ENCODE measurements around a stretch of chr5.

DNA sequence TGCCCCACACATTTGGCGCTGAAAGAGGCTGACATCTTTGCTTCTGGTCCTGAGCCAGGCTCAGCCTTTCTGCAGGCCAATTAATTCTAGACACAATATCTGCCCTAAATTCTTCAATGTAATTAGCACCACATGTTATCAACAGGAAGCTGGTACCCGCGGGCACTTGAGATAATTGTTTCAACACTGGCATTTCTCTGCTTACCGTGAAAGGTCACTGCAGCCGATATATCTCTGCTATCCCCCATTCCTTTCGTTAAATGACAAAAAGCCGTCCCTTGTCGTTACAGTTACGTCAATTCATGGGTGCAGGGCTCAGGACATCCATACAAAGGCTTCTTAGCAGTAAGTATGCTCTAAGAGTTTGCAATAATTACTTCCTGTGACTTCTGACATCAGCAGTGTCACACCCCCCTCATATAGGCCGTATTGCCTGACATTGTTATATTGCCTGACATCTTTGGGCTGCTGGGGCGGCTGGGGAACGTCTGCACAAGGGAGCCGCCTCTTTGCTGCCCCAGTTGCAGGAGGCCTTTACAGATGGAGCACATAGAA lies 65.0 kb upstream of the SPOCK1 start:
- PRO-cap, 8 experiments, result no peak in any of the 8 experiments

- PRO-cap, 8 experiments, result no peak in any of the 8 experiments
These were observed 114.0 kb downstream of the KLHL3 start for GRCh38 chr5:137621924-137622165.

DNA sequence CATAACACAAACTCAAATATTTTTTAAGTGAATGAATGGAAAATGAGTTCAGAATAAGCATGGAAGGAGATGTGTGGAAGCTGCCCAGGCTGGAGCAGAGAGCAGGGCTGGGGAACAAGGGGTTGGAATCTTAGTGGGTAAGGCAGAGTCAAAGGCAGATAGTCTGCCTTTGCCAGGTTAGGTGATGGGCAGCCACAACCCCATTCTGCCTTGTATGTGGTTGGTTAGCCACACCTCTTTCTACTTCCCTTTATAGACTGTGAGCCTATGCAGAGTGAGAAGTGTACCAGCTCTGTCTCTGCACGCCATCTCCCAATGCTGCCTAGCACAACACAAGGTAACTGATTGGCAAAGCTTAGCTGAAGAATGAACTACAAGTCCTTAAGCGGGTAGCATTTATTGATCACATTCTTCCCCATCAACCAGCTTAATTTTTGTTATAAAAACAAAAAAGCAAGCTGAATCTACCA lies 69.7 kb downstream of the KLHL3 start:
- PRO-cap, 8 experiments, result no peak in any of the 8 experiments

DNA sequence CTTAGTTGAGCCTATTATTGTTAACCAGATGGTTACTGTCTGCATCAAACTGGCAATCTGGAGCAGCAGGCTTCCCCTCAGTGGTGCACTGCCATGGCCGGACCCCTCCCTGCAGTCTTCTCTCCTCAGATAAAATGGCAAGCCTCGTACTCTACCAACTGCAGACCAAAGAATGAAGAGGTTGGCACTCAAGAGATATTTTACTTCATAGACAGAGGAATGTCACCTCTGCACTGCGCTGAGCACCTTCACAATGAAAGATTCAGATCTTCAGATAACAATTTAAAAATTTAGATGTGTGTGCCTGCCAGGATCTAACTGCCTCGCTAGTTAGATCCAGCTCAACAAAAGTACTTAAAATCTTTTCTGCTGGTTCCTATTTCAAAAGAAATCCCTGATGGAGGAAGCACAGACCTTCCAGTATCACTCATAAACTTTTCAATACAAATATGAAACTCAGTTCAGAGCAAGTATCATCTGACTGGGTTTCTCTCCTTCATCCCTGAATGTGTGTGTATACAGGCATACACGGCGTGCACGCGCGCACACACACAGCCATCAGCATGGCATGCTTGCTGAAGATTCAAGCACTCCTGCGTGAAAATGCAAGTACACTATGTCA lies 1.2 kb downstream of the KLHL3 start:
- PRO-cap, 8 experiments, result no peak in any of the 8 experiments

DNA sequence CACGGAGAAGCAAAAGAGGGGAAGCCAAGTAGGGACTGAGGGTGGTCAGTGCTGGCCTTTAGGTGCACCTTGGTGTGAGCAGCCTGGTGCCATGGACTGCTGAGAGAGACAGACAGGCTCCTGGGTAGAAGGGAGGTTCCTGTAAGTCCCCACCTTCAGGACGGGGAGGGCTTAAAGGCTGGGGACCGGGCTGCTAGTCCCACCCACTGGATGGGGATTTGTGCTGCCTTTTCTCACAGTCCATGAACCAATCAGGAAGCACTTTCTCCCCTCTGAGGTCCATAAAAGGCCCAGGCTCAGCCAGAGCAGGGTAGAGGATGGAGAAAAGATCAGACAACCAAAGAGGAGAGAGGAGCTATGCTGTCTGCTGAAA lies 15.3 kb downstream of the CDC25C start:
- PRO-cap, 8 experiments, result no peak in any of the 8 experiments

DNA sequence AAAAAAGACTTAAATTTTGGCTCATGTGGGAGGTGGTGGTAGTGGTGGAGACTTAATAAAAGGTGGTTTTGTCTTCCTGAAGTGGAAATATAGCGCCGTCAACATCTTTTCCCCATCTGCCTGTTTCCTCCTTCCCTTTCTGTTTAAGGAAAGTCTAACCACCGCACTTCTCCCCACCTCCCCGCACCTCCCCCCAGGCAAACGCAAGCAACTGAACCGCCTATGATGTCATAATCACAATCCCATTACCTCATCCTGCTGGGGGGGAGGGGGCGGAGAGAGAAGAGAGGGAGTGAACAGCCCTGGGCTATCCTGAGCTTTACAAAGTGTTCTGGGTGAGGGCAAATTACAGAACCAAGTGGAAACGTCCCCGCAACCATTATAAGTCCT lies 788 bp upstream of the FAM53C start:
- PRO-cap, 8 experiments, result peak in 8 of 8 experiments; most common plus-strand start position 324 of the sequence (in 6); most common minus-strand start position 118 of the sequence (in 6)

DNA sequence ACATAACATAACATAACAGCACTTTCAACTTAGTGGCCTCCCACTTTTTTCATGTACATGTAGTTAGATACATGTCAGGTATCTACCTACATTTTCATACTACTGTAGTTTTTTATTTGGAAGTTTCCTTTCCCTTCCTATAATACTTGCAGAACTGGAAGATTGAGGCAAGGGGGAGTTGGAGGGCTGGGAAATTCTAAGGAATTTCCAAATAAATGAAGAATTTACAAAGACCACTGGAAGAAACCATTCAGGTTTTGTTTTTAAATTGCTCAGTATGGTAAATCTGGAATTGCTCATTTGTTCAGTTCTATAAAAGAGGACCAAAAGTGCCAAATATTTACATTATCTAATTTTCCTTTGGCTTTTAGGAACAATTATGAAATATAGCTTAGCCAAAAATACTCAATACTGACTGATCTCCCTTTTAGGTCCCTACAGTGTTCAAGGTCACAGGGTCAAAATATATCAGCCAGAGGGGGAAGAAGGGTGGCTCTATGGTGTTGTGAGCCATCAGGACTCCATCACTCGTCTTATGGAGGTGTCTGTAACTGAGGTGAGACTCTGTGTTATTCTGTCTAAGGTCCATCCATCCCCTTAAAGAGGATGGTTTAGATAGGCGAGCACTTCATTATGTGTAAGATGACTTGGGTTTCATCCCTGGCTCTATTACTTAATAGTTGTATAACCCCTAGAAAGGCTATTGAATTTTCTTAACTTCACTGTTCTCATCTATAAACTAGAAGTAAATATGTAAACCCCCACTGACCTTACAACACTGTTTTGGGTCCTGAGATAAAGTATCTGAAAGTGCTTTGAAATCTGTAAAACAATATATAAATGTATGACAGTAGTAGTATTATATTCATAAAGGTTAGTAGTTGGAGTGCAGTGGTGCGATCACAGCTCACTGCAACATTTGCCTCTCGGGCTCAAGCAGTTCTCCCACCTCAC lies 26.9 kb downstream of the KDM3B start:
- PRO-cap, 8 experiments, result no peak in any of the 8 experiments

DNA sequence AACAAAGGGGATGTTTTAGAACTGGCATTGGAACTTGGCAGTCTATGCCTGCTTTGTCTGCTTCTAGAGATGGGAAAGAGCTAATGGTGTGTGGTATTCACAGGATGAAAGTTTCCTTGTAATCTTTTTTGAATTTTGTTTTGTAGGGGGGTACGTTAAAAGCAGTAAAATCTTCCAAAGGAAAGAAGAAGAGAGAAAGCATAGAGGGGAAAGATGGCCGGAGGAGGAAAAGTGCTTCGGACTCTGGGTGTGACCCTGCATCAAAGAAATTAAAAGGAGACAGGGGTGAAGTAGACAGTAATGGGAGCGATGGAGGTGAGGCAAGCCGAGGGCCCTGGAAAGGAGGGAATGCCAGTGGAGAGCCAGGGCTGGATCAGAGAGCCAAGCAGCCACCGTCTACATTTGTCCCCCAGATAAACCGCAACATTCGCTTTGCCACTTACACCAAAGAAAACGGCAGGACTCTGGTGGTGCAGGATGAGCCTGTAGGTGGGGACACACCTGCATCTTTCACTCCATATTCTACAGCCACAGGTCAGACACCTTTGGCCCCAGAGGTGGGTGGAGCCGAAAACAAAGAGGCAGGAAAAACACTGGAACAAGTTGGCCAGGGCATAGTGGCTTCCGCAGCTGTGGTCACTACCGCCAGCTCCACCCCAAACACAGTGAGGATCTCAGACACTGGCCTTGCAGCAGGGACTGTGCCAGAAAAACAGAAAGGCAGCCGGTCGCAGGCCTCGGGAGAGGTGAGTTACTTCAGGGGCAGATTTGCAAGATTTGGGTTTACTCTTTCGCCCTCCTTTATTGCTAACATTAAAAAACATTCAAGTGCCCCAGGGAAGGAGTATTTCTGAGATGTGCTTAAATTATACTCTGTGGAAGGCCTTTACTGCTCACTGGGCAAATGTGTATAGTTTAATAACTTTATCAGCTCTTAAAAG lies 33.7 kb downstream of the KDM3B start:
- PRO-cap, 8 experiments, result no peak in any of the 8 experiments

GRCh38 chr5:138420648-138421152 lies 18.2 kb upstream of the REEP2 start:
- PRO-cap, 8 experiments, result no peak in any of the 8 experiments

DNA sequence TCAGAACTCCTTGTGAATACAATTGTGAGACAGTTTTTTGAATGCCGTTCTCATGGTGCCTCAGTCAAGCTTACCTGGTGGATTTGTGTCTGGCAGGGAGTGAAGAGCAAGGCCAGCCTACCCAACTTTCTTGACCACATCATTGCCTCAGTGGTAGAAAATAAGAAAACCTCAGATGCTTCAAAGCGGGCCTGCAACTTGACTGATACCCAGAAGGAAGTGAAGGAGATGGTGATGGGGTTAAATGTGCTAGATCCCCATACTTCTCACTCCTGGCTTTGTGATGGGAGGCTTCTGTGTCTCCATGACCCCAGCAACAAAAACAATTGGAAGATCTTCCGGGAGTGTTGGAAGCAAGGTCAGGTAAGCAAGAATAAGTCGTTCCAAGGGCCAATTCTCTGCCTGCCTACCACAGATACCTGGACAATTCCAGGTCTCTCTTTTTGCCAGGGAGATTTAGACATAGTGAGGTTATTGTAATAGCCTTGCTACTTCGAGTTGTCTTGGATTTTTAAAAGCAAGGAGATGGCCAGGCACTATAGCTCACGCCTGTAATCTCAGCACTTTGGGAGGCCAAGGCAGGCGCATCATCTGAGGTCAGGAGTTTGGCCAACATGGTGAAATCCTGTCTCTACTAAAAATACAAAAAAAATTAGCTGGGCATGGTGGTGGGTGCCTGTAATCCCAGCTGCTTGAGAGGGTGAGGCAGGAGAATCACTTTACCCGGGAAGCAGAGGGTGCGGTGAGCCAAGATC lies 14.7 kb upstream of the REEP2 start:
- PRO-cap, 8 experiments, result peak in 1 of 8 experiments; most common plus-strand start position 337 of the sequence (in 1)

- PRO-cap, 8 experiments, result no peak in any of the 8 experiments
These were observed 4.1 kb upstream of the EGR1 start for GRCh38 chr5:138461114-138461677.

- PRO-cap, 8 experiments, result no peak in any of the 8 experiments
These were observed 3.0 kb downstream of the EGR1 start for GRCh38 chr5:138468203-138468692.

- PRO-cap, 8 experiments, result no peak in any of the 8 experiments
These were observed 6.7 kb downstream of the EGR1 start for GRCh38 chr5:138471999-138472432.

DNA sequence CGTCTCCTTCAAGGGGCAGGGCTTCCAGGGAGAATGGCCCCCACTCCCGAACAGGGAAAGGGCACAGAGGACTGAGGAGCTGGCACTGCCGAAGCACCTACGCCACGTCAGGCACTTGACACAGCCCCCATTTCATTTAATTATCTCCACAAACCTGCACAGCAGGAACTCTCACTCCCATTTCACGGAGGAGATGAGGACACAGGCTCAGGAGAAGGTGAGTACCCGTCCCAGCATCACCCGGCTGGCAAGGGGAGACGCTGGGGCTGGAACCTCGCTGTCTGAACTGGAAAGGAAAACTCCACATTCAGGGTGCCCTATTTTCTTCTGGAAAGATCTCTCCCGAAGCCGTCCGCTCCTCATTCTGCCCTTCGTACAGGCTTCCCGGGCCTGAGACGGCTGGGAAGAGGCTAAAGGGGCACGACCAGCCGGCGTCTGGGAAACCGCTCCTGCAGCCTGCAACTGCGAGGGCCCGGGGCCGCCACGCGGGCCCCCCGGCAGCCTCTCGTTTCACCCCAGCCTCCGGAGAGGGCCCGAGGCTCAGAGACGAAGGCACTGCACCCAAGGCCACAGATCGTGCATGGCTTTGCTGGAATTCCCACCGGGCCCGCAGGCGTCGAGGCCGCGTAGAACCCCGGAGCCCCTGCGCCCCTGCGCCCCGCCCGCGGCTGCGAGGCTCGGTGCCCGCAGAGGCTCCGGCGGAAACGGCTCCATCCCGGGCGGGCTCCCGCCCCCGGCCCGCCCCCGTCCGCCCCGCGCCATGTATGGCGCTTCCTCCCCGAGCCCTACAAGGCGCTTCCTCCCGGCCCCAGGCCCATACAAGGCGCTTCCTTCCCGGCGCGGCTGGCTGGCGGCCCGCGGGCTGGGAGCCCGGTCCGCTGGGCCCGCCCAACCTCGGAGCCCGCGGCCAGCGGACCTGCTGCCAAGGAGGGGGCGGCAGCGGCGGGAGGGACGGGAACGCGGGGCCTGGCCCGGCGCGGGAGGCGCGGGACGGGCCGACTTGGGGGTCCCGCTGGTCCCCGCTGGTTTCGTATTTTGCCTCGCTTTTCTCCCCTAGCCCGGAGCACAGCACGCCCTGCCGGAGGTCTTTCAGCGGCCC lies 26.4 kb downstream of the EGR1 start:
- PRO-cap, 8 experiments, result peak in 3 of 8 experiments; most common plus-strand start position 821 of the sequence (in 1); most common minus-strand start position 573 of the sequence (in 3)

DNA sequence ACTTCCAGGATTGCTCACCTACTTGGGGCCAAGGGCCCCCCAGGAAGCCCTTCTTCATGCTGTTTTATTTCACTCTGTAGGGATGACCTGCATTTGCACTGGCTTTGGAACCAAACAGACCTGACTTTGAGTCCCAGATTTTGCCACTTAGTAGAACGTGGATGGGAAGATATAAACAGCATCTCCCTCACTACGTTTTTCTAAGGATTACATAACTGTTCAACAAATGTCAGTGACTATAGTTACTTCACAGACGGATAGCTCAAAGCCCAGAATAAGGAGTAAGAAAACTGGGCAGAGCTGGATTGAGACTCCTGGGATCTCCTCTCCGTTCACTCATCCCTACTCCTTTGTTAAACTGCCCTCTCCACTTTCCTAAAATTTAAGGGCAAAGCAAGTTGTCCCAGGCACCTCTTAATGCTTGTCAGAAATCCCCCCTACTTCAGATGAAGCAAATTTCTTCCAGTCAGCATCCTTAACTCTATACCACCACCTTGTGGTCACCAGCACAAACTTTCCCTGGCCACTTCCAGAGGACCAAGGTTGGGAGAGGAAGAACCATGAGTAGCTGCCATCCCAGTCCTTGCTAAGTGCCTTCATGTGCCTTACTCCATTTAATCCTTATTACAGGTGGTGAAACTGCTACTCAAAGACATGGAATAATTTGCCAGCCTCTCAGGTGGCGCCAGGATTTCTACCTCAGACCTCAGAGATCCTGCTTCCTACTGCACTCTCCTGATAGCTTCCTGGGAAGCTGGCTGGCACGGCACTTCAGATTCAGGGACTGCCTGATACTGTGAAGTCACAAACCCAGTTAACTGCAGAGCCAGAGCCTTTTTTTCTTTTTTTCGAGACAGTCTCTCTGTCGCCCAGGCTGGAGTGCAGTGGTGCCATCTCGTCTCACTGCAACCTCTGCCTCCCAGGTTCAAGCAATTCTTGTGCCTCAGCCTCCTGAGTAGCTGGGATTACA lies 38.4 kb downstream of the EGR1 start:
- PRO-cap, 8 experiments, result peak in 4 of 8 experiments; most common minus-strand start position 781 of the sequence (in 3)

DNA sequence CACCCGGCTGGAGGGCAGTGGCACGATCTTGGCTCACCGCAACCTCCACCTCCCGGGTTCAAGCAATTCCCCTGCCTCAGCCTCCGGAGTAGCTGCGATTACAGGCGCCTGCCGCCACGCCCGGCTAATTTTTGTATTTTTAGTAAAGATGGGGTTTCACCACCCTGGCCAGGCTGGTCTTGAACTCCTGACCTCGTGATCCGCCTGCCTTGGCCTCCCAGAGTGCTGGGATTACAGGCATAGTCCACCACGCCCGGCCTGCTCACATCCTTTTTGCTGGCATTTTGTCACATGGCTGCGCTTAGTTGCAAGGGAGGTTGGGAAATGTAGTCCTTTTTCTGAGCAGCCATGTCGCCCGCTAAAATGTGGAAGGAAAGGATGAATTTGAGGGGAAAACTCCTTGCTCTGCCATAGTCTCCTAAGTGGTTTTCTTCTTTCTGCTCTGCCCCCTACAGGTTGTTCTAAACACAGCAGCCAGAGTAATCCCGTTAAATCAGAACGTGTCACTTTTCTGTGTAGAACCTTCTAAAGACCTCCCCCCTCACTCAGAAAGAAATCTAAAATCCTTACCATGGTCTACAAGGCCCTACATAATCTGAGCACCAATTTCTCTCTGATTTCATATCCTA lies 57.8 kb upstream of the HSPA9 start:
- PRO-cap, 8 experiments, result no peak in any of the 8 experiments

GRCh38 chr5:138742373-138742764 lies 10.9 kb upstream of the CTNNA1 start:
- PRO-cap, 8 experiments, result no peak in any of the 8 experiments

GRCh38 chr5:138752336-138752672 lies 921 bp upstream of the CTNNA1 start:
- PRO-cap, 8 experiments, result no peak in any of the 8 experiments

DNA sequence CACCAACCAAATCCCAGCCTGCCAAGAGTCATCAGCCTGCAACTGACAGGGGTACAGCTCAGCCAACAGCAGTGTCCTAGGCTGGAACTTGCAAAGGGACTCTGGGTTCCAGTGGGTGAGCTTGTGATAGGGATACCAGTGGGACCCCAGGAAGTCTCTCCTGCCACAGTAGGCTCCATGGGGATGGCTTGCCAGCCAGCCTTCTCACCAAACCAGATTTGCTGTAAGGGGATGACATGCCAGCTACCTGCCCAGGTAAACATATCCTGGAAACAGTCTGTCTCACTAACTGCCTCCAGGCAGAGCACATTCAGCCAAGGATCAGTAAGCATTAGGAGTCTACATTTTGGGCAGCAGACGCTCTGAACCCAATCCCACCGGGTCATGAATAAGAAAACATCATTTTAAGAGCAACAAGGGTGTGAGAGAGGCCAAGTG lies 49.9 kb downstream of the SIL1 start:
- PRO-cap, 8 experiments, result no peak in any of the 8 experiments

DNA sequence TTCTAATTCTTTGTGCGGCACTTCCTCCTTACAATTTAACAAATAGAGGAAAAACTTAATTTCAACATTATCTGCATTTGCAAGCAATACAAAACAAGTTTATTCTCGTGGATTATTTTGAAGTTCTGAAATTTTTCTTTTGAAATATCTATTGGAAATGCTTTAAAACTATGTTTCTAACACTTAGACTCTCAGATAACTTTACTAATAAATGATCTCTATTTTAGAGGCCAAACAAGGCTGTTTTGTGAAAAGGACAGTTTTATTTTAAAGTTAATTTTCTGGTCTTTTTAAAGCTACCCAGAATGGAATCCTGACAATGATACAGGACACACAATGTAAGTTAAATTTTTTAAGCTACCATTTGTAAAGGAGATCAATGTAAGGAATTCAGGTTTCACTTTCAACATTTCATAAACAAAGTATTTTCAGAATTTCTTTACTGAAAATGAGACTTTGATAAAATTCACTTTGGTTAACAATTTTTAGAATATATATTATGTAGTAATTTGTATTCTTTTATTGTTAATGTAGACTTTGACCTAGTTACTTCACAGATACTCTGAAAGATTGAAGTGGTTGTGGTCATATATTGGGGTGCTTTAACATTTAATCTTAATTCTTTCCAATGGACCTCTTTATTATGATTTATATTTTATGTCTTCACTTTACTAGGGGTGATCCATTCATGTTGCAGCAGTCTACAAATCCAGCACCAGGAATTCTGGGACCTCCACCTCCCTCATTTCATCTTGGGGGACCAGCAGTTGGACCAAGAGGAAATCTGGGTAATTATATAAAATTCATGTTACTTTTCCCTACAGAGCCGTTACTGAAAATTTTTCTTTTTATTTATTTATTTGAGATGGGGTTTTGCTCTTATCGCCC lies 22.1 kb downstream of the MATR3 start:
- PRO-cap, 8 experiments, result peak in 1 of 8 experiments; most common plus-strand start position 376 of the sequence (in 1)

All from peripheral blood mononuclear cell (primary cell).